ENCODE results near the genes FAM234B, EMP1, ATF7IP and SMCO3.

- RAMPAGE, long total RNA, result no peak
- RRBS, 2 experiments, result no CpG with 5 or more reads among the region's 11 CpGs
CAGE:
- cytosol, long polyA minus RNA, result no peak
- cytosol, long polyA plus RNA, result no peak
- long polyA plus RNA, result no peak
- nucleolus, long total RNA, result no peak
- nucleus, long polyA plus RNA, result no peak
- nucleus, long total RNA, result no peak
Observed at GRCh38 chr12:12736422-12737167, 19.4 kb downstream of the CDKN1B start.

DNA sequence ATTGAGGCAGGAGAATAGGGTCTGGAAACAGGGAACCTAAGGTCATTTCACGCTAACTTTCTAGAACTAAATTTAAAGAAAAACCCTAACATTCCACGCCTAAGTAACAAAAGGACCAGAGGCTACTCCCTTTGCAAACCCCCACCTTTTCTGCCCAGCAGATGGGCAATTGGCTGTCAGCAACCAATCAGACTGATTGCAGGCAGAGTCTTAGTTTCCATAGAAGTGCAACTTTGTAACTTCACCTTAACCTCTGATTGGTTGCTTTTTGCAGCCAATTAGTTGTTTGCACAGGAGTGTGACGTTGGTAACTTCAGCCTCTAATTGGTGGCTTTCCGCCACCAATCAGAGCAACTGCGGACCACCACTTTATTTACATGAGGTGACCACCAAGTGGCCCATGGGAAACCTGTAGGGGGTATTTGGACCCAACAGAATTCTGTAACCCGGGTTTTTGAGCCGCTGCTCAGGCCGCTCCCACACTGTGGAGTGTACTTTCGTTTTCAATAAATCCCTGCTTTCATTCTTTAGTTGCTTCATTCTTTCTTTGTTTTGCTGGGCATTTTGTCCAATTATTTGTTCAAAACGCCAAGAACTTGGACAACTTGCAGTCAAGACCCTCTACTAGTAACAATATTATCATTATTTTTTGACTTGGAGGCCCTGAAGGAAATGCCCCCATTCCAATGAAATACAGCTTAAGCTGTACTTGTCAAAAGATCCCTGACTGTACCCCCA, 32.3 kb downstream of the CDKN1B start:
- RAMPAGE, long total RNA, result no peak
- RRBS, 2 experiments, result no CpG with 5 or more reads among the region's 10 CpGs
CAGE:
- cytosol, long polyA minus RNA, result no peak
- cytosol, long polyA plus RNA, result no peak
- long polyA plus RNA, result no peak
- nucleolus, long total RNA, result no peak
- nucleus, long polyA plus RNA, result no peak
- nucleus, long total RNA, result no peak

GRCh38 chr12:12838457-12838708, 25.2 kb downstream of the DDX47 start:
- RAMPAGE, long total RNA, result no peak
- RRBS, 2 experiments, result no CpG with 5 or more reads among the region's 2 CpGs
CAGE:
- cytosol, long polyA minus RNA, result no peak
- cytosol, long polyA plus RNA, result no peak
- long polyA plus RNA, result no peak
- nucleolus, long total RNA, result no peak
- nucleus, long polyA plus RNA, result no peak
- nucleus, long total RNA, result no peak

GRCh38 chr12:12907988-12908628, 16.7 kb downstream of the GPRC5A start:
- RAMPAGE, long total RNA, result no peak
- RRBS, 2 experiments, result no CpG with 5 or more reads among the region's 14 CpGs
CAGE:
- cytosol, long polyA minus RNA, result no peak
- cytosol, long polyA plus RNA, result no peak
- long polyA plus RNA, result no peak
- nucleolus, long total RNA, result no peak
- nucleus, long polyA plus RNA, result no peak
- nucleus, long total RNA, result no peak

- RAMPAGE, long total RNA, result no peak
- RRBS, 2 experiments, result no CpG with 5 or more reads among the region's 12 CpGs
CAGE:
- cytosol, long polyA minus RNA, result no peak
- cytosol, long polyA plus RNA, result no peak
- long polyA plus RNA, result no peak
- nucleolus, long total RNA, result no peak
- nucleus, long polyA plus RNA, result no peak
- nucleus, long total RNA, result no peak
Observed at GRCh38 chr12:12912935-12913982, 21.9 kb downstream of the GPRC5A start.

DNA sequence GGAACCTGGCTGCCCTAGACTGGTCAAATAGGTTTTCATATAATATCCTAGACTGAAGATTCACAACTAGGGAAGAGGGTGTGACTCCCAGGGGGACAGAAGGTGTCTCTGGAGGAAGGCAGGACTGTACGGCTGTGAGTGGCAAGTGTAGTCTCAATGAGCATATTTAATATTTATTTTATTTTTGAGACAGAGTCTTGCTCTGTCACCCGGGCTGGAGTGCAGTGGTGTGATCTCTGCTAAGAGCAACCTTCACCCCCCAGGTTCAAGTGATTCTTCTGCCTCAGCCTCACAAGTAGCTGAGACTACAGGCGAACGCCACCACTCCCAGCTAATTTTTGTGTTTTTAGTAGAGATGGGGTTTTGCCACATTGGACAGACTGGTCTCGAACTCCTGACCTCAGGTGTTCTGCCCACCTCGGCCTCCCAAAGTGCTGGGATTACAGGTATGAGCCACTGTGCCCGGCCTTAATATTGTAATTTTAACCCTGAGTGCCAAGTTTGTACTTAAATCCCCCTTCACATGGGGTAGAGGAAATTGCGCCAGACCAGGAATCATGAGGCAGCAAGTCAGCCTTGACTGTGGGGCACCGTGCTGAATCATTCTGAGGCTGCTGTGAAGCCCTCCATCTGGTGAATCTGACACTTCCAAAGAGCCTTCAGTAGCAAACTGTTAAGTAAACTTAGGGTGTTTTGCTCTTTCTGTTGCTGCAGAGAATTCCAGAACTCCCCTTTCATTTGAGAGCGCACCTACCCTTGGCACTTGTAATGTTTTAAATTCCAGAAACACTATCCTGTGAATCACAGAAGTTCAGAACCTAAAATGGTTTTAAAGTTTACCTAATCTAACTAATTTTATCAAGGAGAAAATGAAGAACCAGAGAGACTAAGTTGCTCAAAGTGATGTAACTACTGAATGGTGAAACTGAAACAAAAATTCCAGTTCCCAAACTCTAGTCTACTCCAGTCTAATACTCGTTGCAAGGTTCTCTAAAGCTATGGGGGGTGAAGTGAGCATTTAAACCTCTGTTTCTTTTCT, 7.7 kb downstream of the HEBP1 start:
- RAMPAGE, long total RNA, result no peak
- RRBS, 2 experiments, result no CpG with 5 or more reads among the region's 11 CpGs
CAGE:
- cytosol, long polyA minus RNA, result no peak
- cytosol, long polyA plus RNA, result no peak
- long polyA plus RNA, result no peak
- nucleolus, long total RNA, result no peak
- nucleus, long polyA plus RNA, result no peak
- nucleus, long total RNA, result no peak

- RAMPAGE, long total RNA, result no peak
- RRBS, 2 experiments, result 2% methylated on average over 35 to 45 of the region's 78 CpGs
CAGE:
- cytosol, long polyA minus RNA, result start-site peak on the plus strand at chr12:13044389-13044396, 12 reads
- cytosol, long polyA plus RNA, result start-site peak on the plus strand at chr12:13044383-13044393, 21 and 16 reads in 2 replicates
- long polyA plus RNA, result no peak
- nucleolus, long total RNA, result no peak
- nucleus, long polyA plus RNA, result no peak
- nucleus, long total RNA, result no peak
Observed at GRCh38 chr12:13043978-13045093, at the start of gene FAM234B. Gene FAM234B, plus strand, starts transcription at chr12:13044381.

DNA sequence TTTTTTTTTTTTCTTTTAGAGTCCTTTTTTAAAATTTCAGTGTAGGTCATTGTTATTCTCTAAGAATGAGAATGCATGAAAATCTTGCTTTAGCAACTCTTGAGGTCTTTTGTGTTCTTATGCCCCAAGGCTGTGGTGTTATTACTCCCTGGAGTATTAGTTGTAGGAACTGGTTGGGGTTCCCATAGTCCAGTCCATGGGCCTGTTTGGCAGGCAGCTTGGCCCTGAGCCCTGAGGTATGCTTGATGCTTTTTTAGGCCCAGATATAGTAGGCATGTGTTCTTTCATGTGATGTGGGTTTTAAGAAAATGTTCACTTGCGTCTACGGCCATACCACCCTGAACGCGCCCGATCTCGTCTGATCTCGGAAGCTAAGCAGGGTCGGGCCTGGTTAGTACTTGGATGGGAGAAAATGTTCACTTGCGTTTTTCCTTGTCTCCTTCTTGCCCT, 1.7 kb downstream of the FAM234B start:
- RAMPAGE, long total RNA, result no peak
- RRBS, 2 experiments, result no CpG with 5 or more reads among the region's 9 CpGs
CAGE:
- cytosol, long polyA minus RNA, result no peak
- cytosol, long polyA plus RNA, result no peak
- long polyA plus RNA, result no peak
- nucleolus, long total RNA, result no peak
- nucleus, long polyA plus RNA, result no peak
- nucleus, long total RNA, result no peak

GRCh38 chr12:13102420-13102730, 1.1 kb downstream of the GSG1 start:
- RAMPAGE, long total RNA, result no peak
- RRBS, 2 experiments, result no CpG with 5 or more reads among the region's 2 CpGs
CAGE:
- cytosol, long polyA minus RNA, result no peak
- cytosol, long polyA plus RNA, result no peak
- long polyA plus RNA, result no peak
- nucleolus, long total RNA, result no peak
- nucleus, long polyA plus RNA, result no peak
- nucleus, long total RNA, result no peak

DNA sequence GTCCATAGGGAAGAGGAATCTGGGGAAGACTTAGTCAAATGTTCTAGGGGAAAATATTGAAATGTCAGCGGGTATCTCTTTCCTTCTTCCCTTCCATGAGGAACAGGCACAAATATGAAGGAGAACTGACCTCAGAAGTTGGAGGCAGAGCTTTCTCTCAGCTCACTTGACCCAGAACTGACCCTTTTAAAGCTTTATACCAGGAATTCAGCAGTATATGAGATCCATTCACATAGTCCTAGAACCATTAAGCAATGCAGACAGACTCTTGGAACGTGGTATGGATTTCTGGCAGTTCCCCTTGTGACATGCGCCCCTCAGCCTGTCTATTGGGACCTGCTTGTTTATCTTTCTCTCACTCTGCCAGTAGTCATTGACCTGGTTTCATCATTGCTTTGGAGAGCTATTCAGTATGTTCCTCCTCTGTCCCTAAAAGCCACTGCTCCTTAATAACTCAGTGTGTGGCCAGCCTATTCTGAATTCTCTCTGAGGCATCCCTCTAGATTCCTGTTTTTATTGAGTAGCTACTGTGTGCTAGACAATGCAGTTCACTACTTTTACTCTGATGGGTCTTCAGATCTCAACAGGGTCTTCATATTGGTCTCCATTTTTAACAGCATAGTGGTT, 43.1 kb upstream of the GSG1 start:
- RAMPAGE, long total RNA, result no peak
- RRBS, 2 experiments, result no CpG with 5 or more reads among the region's 3 CpGs
CAGE:
- cytosol, long polyA minus RNA, result no peak
- cytosol, long polyA plus RNA, result no peak
- long polyA plus RNA, result no peak
- nucleolus, long total RNA, result no peak
- nucleus, long polyA plus RNA, result no peak
- nucleus, long total RNA, result no peak

DNA sequence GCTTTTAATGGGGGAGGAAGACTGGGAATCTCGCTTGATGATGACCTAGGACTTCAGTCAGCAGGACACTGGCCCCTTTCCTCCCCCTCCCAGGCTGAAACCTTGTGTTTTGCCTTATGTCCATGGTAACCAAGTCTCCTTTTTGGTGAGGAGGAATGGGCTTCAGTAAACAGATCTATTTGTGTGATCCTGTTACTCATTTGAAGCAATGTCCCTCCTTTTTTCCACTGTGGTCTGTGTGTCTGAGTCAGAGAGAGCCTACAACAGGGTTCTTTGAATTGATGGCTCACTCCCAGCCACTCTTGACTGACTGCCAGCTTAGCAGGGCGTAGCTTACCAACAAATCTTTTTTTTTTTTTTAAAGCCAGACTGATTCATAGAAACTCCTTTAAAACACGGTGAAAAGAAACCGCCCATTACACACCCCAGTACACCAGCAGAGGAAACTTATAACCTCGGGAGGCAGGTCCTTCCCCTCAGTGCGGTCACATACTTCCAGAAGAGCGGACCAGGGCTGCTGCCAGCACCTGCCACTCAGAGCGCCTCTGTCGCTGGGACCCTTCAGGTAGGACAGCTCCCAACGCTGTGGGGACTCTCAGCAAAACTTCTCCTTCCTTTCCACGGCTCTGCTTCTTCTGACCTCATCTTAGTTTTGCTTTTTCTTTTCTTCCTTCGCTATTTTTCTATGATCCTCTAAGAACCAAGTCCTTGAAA, at the start of gene EMP1:
EMP1 (plus strand) TSS at position 419 of the 714 bp plus-strand sequence.
- RAMPAGE, long total RNA, result no peak
- RRBS, 2 experiments, result no CpG with 5 or more reads among the region's 12 CpGs
CAGE:
- cytosol, long polyA minus RNA, result no peak
- cytosol, long polyA plus RNA, result no peak
- long polyA plus RNA, result no peak
- nucleolus, long total RNA, result no peak
- nucleus, long polyA plus RNA, result no peak
- nucleus, long total RNA, result no peak

GRCh38 chr12:13251541-13251796, 54.9 kb downstream of the EMP1 start:
- RAMPAGE, long total RNA, result no peak
- RRBS, 2 experiments, result no CpG with 5 or more reads among the region's 4 CpGs
CAGE:
- cytosol, long polyA minus RNA, result no peak
- cytosol, long polyA plus RNA, result no peak
- long polyA plus RNA, result no peak
- nucleolus, long total RNA, result no peak
- nucleus, long polyA plus RNA, result no peak
- nucleus, long total RNA, result no peak

- RAMPAGE, long total RNA, result start-site peak on the plus strand at chr12:14365682-14365771, 317 and 212 reads in 2 replicates
- RRBS, 2 experiments, result 4% methylated on average over 3 of the region's 58 CpGs; no CpG with 5 or more reads in 1 of the 2 experiments
CAGE:
- cytosol, long polyA minus RNA, result start-site peak on the plus strand at chr12:14365735-14365795, 65 reads
- cytosol, long polyA plus RNA, result start-site peak on the plus strand at chr12:14365637-14365776, 143 and 120 reads in 2 replicates
- long polyA plus RNA, result no peak
- nucleolus, long total RNA, result start-site peak on the plus strand at chr12:14366064-14366086, 32 reads
- nucleus, long polyA plus RNA, result start-site peak on the plus strand at chr12:14365641-14365735, 128 and 152 reads in 2 replicates
- nucleus, long total RNA, result no peak
Observed at GRCh38 chr12:14365181-14366467, at the start of gene ATF7IP. Gene ATF7IP, plus strand, starts transcription at chr12:14365682.

DNA sequence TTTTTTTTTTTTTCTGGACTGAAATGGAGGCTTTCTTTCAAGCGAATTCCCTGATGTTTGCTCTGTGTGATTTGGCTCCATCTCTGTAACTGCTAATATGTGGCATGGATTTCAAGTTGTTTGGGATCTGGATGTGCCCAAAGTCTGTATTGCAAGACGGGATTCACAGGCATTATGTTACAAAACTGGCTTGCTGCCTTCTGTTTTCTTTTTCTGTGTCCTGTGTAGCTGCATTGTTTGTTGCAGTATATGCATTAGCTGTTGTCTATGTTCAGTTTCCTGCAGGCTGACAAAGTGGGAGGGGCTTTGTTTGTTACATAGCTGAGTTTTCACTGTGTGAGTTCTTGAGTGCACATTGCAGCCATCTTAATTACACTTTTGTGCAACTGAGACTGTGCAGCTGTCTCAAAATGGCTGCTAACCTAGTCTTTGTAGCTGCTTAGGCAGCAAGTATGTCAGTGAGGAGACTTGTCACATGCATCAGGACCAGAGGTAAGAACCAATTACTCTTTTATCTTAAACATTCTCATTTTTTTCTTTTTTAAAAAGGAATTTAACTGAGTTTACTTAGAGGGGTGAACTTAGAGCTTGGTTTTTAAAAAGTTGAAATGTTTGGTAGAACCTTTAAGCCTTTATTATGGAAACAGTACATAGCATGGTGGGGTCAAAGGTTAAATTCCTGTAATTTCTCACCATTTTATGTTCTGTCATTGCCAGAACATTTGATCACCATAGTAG, 19.6 kb downstream of the ATF7IP start:
- RAMPAGE, long total RNA, result start-site peak on the plus strand centred at position 404 of the sequence, 120 bp wide, 38 and 285 reads in 2 replicates
- RRBS, 2 experiments, result no CpG with 5 or more reads among the region's 2 CpGs
CAGE:
- cytosol, long polyA minus RNA, result start-site peak on the plus strand centred at position 419 of the sequence, 93 bp wide, 1,115 reads
- cytosol, long polyA plus RNA, result start-site peak on the plus strand centred at position 398 of the sequence, 127 bp wide, 415 and 506 reads in 2 replicates
- long polyA plus RNA, result start-site peak on the plus strand centred at position 397 of the sequence, 124 bp wide, 670 and 733 reads in 2 replicates
- nucleolus, long total RNA, result start-site peak on the plus strand centred at position 403 of the sequence, 114 bp wide, 264 reads
- nucleus, long polyA plus RNA, result start-site peak on the plus strand centred at position 400 of the sequence, 133 bp wide, 671 and 570 reads in 2 replicates
- nucleus, long total RNA, result start-site peak on the plus strand centred at position 421 of the sequence, 52 bp wide, 42 reads

DNA sequence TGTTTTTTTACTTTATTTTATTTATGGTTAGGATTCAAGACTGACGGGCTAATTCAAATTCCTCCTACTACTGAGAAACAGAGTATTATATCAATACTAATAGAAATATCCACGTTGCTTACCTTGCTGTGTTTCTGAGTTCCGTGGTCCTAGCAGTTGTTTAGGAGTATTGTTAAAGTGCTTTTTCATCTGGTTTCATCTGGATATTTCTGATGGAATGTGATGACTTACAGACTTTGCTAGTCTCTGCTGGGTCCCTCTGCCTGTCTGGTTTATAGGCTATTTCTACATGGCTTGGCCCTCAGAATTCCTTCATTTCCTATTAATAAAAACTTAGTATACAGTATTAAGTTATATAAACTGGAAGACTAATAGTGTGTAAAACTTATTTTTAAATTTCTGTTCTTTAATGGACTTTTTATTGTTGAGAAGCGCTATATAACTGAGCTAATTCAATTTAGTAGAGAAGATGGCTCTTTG, at the start of gene SMCO3:
SMCO3 (minus strand) TSS at position 179 of the 480 bp plus-strand sequence.
- RAMPAGE, long total RNA, result no peak
- RRBS, 2 experiments, result no CpG with 5 or more reads among the region's 4 CpGs
CAGE:
- cytosol, long polyA minus RNA, result no peak
- cytosol, long polyA plus RNA, result no peak
- long polyA plus RNA, result no peak
- nucleolus, long total RNA, result no peak
- nucleus, long polyA plus RNA, result no peak
- nucleus, long total RNA, result no peak

DNA sequence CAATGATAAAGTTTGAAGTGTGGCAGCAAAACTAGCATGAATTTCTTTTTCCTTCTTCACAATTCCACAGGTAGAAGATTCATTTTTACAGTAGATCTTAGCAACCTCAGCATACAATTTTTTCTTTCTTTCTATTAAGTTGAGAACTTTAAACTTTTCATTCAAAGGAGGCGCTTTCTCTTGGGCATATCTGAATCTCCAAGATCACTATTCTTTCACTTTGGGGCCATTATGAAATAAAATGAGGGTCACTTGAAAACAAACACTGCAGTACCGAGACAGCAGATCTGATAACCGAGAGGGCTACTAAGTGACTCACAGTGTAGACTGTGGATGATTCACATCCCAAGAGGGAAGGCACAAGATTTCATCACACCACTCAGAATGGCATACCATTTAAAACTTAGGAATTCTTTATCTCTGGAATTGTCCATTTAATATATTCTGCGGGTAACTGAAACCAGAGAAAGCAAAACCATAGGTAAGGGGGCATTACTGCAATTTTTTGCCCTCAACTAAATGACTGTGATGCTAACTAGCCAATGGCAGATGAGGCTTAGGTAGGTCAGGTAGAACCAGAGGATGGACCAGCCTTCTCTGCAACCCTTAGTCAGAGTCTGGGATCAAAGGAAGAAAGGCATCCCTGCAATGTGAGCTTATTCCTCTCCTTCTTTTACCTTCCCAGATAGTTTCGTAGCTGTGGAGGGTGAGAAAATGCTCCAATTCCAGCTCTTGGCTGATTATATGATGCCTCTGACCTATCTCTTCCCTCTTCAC, 7.0 kb downstream of the ART4 start:
- RAMPAGE, long total RNA, result no peak
- RRBS, 2 experiments, result no CpG with 5 or more reads among the region's 5 CpGs
CAGE:
- cytosol, long polyA minus RNA, result no peak
- cytosol, long polyA plus RNA, result no peak
- long polyA plus RNA, result no peak
- nucleolus, long total RNA, result no peak
- nucleus, long polyA plus RNA, result no peak
- nucleus, long total RNA, result no peak

GRCh38 chr12:14893528-14894315, 8.1 kb upstream of the MGP start:
- RAMPAGE, long total RNA, result no peak
- RRBS, 2 experiments, result no CpG with 5 or more reads among the region's 6 CpGs
CAGE:
- cytosol, long polyA minus RNA, result no peak
- cytosol, long polyA plus RNA, result no peak
- long polyA plus RNA, result no peak
- nucleolus, long total RNA, result no peak
- nucleus, long polyA plus RNA, result no peak
- nucleus, long total RNA, result no peak

- RAMPAGE, long total RNA, result no peak
- RRBS, 2 experiments, result no CpG with 5 or more reads among the region's 6 CpGs
CAGE:
- cytosol, long polyA minus RNA, result no peak
- cytosol, long polyA plus RNA, result no peak
- long polyA plus RNA, result no peak
- nucleolus, long total RNA, result no peak
- nucleus, long polyA plus RNA, result no peak
- nucleus, long total RNA, result no peak
Observed at GRCh38 chr12:14910600-14911489, 25.2 kb upstream of the MGP start.

GRCh38 chr12:14934740-14935450, 3.4 kb downstream of the ERP27 start:
- RAMPAGE, long total RNA, result no peak
- RRBS, 2 experiments, result no CpG with 5 or more reads among the region's 6 CpGs
CAGE:
- cytosol, long polyA minus RNA, result no peak
- cytosol, long polyA plus RNA, result no peak
- long polyA plus RNA, result no peak
- nucleolus, long total RNA, result no peak
- nucleus, long polyA plus RNA, result no peak
- nucleus, long total RNA, result no peak

DNA sequence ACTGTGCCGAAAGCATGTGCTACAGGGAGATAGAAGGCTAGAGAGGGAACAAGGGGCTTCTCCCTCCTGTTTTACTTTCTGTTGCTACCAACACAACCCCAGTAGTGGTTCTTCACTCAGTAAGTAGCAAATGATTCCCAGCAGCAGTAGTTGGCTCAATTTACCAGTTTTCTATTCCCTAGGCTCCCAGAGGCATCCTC, 170.3 kb downstream of the EPS8 start:
- RAMPAGE, long total RNA, result no peak
- RRBS, 2 experiments, result no CpG with 5 or more reads among the region's 1 CpG
CAGE:
- cytosol, long polyA minus RNA, result no peak
- cytosol, long polyA plus RNA, result no peak
- long polyA plus RNA, result no peak
- nucleolus, long total RNA, result no peak
- nucleus, long polyA plus RNA, result no peak
- nucleus, long total RNA, result no peak

Measured in GM12878 (cell line).